SJCRH30 (cell line): Measurements from ENCODE around the genes RGS1 and CDC73.

DNA sequence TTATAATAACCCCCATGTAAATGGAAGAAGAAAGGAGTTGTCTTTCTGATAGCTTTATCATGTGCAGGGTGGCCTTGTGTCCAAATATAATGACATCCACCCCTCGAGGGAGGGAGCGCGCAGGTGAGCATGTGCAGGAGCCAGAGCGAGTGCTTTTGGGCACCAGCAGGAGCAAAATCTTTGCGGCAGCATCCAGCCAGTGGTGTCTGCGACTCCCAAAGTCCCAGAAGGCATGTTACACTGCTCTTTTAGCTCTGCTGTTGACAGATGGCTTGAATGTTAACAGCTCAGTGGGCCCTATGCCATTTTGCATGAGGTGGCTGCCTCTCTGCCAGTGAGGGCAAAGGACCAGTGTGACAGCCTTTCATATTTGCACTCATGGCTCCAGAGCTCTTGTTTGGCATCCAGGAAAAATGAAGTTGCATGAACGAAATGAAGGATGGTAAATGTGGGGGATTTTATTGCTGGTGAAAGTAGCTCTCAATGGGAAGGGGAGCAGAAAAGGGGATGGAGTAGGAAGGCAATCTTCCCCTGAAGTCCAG lies 146.7 kb downstream of the HMCN1 start:
- RAMPAGE, long total RNA = no peak

GRCh38 chr1:186344164-186344864 lies 30.7 kb downstream of the TPR start:
- RAMPAGE, long total RNA = no peak

DNA sequence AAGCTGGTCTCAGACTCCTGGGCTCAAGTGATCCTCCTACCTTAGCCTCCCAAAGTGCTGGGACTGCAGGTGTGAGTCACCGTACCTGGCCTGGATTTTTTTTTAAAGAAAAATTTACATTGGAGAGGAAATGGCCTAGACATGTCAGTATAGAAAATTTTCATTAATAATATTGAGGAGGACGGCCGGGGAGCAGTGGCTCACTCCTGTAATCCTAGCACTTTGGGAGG lies 127.9 kb downstream of the PLA2G4A start:
- RAMPAGE, long total RNA = no peak

GRCh38 chr1:186983306-186983616 lies 154.5 kb downstream of the PLA2G4A start:
- RAMPAGE, long total RNA = no peak

GRCh38 chr1:192066374-192066791 lies 91.9 kb upstream of the RGS18 start:
- RAMPAGE, long total RNA = no peak

DNA sequence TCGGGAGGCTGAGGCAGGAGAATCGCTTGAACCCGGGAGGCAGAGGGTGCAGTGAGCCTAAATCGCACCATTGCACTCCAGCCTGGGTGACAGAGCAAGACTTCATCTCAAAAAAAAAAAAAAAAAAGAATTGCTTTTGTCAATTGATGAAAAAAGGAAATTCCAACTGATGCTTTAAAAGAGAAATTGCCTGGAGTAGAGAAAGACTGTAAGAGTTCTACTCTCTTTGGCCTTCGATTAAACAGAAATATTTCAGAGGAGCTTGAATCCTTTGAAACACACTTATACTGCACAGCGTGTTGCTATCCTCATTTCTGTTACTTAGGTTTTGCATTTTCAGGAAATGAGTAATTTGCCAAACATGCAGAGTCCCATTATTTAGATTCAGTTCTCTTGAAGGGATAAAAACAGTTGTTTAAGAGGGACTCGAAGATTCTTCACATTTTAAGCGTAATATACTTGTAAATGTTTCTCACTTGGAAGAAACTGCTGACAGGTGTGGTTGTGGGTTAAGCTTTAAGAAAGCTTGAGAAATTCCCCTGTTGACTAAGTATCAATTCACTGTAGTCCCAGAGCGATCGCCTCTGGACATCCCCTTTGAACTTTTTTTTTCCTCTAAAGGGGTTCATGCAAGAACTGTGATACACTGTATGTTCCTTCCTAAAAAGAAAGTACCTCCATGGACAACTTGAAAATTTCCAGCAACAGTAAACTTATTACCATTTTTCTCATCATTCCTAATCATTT lies 30.7 kb upstream of the RGS1 start:
- RAMPAGE, long total RNA = no peak

GRCh38 chr1:192550841-192551419 lies 24.6 kb upstream of the RGS1 start:
- RAMPAGE, long total RNA = no peak

- RAMPAGE, long total RNA = no peak
Measured at GRCh38 chr1:192575248-192576192, at the start of gene RGS1. Gene RGS1, plus strand, starts transcription at chr1:192575773.

DNA sequence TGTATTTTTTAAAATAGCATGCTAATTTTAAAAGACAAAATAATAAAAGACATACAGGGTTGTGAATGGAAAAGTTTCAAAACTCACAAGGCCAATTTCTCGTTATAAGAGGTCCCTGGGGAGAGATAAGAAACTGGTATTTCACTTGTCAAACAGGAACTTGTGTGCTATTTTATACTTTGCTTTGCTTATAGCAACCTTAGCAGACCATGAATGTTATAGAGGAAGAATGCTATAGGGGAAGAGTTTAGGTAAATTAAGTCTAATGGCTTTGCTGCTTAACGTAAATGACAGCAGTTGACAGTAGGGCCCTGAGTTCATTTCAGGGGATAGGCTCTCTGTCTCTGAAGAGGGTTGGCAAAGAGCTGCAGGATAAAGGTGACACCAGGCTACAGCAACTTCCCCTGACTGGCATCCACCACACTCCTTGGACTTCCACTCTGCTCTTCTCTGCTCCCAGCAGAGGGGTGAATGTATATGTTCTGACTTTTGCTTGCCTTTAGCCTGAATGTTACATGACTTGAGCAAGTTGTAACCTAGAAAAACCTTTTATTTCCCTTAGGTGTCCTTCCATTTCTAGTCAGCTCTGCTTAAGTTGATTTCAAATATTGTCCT lies 9.2 kb upstream of the RGS13 start:
- RAMPAGE, long total RNA = no peak

- RAMPAGE, long total RNA = no peak
Measured at GRCh38 chr1:192809123-192809271, 158 bp downstream of the RGS2 start.

- RAMPAGE, long total RNA = no peak
Measured at GRCh38 chr1:193121922-193122735, at the start of gene CDC73. Gene CDC73, plus strand, starts transcription at chr1:193122031.

GRCh38 chr1:194911456-194912008 lies 1696.7 kb downstream of the KCNT2 start:
- RAMPAGE, long total RNA = no peak

DNA sequence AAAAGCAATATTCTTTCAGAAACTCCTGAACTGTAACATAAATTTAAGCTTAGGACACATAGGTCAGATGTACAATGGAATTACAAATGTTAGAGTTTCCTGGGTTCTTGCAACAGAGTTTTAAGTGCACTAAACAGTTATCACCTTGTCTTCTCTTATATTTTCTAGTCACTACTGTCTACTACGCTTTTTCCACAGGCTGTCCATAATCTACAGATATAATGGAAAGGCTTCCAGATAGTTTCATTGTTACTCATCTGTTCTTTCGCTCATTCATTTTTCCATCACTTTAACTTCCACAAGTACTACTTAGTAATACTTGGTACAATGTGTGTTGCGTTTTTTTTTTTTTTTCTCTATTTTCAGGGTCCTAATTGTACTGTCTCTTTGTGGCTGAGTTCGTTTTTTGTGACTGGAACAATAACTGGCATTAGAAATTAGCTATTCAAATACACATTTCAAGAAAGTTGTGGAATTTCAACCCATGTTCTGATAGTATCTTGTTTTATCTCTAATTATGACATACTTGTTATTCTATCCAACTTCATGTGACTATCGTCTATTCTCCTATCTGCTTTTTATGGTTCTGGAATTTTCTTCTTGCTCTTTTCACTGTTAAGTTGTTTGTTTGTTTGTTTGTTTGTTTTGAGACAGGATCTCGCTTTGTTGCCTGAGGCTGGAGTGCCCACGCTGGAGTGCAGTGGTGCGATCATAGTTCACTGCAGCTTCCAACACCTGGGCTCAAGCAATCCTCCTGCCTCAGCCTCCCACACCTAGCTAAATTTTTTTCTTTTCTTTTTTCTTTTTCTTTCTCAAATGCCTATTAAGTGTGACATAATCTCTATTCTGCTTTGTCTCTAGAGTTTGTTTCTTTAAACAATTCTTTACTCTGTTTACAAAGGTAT lies 4.8 kb downstream of the CFH start:
- RAMPAGE, long total RNA = no peak

DNA sequence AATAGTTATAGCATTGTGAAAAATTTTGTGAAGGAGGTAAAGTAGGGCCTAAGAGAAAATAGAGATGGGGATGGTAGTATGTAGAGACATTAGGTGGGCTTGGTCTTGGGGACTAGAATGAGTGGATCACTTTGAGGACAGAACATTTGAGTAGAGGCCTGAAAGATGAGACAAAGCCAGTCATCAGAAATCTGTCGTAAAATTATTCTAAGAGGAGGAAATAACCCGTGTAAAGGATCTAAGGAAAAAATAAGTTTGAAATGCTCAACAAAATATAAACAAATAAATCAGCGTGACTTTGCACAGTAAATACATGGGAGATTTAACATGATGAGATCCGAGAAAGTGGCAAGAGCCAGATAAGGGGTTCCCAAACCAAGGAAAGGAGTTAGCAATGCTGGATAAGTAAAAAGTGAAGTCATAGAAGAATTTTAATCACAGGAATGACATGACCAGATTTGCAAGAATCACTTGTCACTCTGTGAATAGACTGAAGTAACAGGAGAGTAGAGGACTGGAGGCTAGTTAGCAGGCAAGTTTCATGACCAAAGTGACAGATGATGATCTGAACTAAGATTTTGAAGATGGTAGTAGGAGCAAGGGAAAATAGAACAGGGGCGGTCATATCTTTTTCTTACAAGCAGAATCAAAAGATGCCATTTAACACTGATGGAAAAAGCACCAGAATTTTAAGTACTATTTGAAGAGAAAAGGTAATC lies 8.3 kb downstream of the CFH start:
- RAMPAGE, long total RNA = no peak

- RAMPAGE, long total RNA = no peak
Measured at GRCh38 chr1:196743265-196743786, 31.3 kb upstream of the CFHR3 start.

DNA sequence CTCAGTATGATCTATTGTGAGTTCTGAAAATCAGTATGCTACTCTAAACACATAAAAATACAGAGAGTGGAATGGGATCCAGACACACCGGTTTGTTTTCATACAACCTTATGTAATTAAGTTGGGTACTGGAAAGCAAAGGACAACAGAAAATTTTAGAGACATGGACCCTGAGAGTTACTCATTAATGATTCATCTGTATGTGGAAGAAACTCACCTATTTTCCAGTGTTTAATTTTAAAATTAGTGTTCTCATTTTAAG lies 906 bp upstream of the CFHR3 start:
- RAMPAGE, long total RNA = no peak

DNA sequence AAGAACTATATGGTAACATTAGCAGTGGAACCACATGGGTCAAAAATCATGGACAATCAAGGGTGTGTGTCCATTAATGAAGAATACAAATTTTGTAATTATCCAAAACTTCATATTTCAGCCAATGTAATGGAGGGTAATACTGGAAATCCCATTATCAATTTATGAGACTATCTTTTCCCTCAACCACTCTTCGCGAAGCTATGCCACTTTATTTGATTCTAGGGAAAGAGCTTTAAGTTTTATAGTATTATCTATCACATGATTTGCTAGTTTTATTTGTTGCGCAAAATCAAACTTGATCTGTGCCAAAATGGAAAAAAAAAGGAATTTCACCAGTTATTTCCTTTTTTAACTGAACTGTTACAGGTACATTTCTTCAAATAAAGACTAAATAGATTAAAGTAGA lies 1.1 kb downstream of the CFHR3 start:
- RAMPAGE, long total RNA = no peak

GRCh38 chr1:196823446-196823695 lies 3.8 kb downstream of the CFHR1 start:
- RAMPAGE, long total RNA = no peak

DNA sequence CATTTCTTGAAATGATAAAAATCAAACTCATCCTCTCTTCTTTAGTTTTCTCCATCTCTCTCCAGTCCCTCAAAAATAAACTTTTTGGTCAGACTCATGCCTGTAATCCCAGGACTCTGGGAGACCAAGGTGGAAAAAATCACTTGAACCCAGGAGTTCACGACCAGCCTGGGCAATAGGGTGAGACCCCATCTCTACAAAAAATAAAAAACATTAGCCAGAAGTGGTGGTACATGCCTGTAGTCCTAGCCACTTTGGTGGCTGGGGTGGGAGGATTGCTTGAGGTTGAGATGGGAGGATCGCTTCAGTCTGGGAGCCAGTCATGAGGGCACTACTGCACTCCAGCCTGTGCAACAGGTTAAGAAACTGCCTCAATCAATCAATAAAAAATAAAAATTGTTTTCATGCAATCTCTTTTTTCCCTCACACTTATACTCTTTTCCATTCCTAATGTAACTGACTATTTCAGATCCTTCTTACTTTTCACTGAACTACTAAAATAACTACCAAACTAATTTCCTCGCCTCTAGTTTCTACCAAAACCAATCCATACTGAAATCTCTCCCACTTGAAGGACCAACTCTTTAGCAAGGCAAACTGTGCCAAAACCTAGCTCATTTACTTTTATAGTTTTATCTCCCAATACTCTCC lies 71.3 kb downstream of the DENND1B start:
- RAMPAGE, long total RNA = no peak

- RAMPAGE, long total RNA = no peak
Measured at GRCh38 chr1:197915472-197916509, 1.4 kb upstream of the LHX9 start.